Occipital lobe (tissue), 2 donors: ENCODE measurements around the gene MYOZ2.

GRCh38 chr4:113032134-113032646 lies 17.3 kb upstream of the ANK2 start:
- RAMPAGE, long total RNA: no peak

DNA sequence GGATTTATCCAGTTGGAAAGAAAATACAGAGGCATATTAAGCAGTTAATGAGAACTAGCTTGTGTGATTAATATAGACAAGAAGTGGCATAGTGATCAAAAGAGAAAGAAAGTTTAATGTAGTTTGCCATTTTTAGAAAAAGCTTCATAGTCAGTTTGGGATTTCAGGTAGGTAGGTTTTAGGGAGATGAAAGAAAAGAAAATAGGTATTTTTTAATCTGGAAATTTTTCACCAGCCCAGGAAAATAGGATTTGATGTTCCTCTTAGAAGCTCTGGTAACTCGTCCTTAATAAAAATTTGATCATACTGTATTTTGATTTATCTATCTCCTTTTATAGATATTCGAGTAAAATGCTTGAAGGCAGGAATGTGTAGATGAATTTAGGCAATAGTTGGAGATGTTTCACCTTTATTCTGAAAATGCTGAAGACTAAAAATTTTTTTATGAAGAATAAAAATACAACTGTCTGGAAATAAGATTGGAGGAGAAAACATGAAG lies 14.2 kb upstream of the ANK2 start:
- RAMPAGE, long total RNA: no peak

- RAMPAGE, long total RNA: no peak
Observed at GRCh38 chr4:113332852-113333282, 283.4 kb downstream of the ANK2 start.

GRCh38 chr4:113452323-113453225 lies 309.0 kb downstream of the CAMK2D start:
- RAMPAGE, long total RNA: no peak

DNA sequence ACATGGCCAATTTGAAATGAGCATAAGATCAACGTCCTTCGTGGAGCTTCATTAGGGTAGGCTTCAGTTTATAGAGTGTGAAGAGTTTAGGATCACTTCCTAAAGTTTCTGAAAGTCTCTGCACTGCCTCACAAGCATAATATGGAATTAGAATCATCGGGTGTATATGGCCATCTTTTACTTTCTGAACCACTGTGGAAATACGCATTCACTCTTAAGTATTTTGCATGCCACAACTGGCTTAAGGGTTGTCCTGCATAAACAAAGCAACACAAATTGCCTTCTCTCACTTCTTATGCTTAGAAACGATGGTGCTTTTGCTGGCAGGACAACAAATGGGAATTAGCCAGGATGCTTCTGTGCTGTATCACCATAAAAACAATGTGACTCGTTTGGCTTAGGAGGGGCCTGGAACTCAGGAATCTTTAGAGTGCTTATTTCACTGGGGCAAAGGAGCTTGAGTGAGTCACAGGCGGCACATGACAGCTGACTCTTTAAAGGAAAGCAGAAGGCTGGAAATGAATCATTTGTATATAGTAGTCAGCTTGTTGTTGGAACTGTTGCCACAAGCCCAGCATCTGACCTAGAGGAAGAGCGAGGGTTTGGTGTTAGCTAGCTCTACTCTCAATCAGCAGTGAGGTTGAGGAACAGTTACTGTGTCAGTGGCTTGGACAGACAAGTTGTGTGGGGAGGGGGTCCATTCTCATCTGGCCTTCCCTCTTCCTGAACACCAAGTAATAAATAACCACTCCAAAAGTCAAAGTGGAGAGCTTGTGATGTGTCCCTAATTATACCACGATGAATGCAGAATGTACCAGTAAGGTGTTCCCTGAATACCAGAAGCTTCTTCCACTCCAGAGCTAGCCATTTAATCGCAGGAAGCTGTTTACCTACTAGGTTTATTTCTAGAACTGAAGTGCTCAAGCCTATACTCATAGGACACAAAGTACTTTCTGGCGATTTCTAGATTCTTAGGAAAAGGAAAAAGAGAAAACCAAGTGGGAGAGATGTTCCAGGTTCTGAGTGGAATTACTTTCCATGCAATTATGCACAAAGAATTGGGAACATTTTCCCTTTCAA lies 293.2 kb downstream of the CAMK2D start:
- RAMPAGE, long total RNA: no peak

DNA sequence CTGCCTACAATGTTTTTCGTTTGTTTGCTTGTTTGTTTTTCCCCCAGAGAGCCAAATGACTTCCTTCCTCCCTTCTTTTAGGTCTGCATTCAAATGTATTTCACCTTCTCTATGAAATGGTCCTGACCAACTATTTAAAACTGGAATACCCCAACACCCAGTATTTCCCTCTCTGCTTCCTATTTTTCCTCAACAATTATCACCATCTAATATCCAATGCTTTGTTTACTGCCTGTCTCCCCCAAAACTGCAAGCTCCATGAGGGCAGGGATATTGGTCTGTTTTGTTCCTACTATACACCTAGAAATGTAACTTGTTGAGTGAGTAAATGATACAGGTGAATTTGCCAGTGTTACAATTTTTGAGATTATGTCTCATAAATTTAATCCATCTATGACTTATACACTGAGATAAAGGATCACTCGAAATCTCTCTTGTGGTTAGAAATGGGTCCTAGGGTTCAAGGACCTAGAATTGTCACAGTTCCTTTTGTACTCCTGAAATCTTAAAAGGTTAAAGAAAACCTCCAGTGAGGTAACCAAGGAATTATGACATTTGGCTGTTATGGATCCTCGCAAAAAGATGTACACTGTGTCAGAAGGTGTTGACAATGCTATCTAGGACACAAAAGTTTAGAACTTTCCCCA lies 103.0 kb downstream of the CAMK2D start:
- RAMPAGE, long total RNA: no peak

GRCh38 chr4:117375302-117375702 lies 289.9 kb upstream of the TRAM1L1 start:
- RAMPAGE, long total RNA: no peak

DNA sequence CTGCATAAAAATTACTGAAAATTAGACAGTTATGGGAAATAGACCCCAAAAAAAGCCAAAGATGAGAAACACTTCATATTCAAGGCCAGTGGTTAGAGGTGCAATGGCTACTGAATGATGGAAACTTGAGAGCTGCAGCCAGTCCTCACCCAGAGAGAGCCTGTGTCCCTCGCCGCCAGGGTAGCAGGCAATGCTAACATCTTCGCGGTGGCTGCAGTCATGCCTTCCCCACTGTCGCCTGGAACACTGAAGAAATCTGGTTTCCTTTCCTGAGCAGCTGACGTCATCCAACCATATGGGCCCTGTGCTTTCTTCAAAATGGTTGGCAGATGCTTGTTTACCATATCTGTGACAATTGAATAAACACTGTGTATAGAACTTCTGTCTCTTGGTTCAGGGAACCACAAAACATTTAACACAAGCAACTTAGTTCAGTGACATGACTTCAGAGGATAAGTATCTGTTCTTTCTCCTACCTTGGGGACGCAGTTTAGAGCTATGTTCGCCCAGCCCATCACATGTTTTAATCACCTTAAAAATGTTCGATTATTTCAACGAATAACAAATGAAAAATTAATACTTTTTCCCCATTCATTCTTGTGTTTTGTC lies 39.6 kb downstream of the PRSS12 start:
- RAMPAGE, long total RNA: no peak

GRCh38 chr4:118850202-118851244 lies 14.6 kb upstream of the SEC24D start:
- RAMPAGE, long total RNA: no peak

DNA sequence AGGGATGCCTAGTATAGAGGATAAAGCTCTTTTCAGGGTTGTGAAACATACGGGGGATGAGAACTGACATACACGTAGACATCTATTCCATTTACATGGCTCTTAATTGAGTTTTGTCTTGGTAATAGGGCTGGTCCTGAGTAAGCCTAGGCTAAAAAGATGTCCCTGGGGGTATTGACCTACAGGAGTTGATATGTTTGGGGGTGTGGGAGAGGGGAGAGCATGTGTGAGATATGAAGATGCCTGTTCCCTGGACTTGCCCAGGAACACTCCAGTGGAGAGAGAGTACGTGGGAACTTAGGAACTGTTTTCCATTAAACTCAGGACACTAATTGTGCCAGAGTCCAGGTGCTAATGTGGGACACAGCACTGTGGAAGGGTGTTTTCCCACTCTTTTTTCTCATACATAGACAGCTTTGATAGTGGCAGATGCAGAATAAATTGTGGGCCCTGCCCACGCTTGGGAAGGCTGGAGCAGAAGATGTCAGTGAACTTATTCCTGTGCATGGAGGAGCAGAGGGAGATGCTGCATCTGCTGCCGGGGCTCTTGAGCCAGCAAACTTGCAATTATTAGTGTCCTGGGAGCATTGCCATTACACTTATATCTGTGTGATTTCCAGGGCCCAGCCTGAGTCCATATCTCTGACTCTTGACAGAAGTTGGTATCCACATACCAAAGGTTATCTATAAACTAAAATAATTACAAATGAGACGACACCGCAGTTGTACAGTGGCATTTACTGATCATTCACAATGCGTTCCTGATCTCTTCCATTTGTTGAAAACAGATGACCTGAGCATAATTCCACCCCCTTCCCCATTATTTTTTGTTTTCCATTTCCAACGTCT lies 20.8 kb downstream of the SYNPO2 start:
- RAMPAGE, long total RNA: no peak

DNA sequence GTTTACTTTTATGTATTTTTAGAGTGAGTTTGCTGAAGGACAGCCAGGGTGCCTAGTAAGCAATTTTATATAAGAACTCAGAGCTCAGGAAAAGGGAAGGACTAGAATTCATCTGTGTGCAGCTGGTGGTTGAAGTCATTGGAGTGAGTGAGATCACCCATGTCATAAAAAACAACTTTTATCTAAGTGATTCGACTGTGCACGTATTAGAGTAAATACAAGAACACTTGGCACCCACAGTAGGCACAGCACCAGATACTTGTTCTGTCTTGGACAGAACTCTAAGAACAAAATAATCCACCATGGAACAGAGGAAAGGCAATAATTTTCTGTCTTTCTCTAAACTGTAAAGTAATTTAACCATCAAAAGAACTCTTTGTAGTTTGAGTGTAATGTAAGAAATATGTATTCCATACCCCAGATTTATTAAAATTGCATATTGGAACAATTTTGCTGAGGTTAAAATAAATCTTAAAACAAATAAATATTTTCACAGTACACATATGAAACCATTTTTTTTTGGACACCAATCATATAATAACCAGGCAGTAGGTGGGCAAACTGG lies 31.7 kb downstream of the SYNPO2 start:
- RAMPAGE, long total RNA: no peak

- RAMPAGE, long total RNA: no peak
Observed at GRCh38 chr4:118969417-118969768, 80.7 kb downstream of the SYNPO2 start.

DNA sequence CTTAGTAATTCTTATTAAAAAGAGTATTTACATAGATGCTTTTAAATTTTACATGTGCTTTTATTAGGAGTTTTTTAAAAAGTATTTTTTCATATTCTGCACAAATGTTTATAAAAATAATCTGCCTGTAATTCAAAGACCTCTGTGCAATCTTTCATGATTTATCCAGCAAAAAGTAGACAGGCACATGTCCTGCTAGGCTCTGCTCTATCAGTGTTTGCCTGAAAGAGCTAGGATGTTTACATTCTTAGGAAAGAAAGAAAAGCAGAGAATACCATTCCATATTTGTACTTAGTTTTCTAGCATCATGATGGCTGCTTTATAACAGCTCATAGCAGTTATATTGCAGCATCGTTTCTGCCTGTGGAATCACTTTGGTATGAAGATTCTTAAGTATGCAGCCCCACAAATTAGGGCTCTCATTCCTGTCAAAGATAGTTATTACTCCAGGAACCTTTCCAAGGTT lies 119.1 kb upstream of the MYOZ2 start:
- RAMPAGE, long total RNA: no peak

DNA sequence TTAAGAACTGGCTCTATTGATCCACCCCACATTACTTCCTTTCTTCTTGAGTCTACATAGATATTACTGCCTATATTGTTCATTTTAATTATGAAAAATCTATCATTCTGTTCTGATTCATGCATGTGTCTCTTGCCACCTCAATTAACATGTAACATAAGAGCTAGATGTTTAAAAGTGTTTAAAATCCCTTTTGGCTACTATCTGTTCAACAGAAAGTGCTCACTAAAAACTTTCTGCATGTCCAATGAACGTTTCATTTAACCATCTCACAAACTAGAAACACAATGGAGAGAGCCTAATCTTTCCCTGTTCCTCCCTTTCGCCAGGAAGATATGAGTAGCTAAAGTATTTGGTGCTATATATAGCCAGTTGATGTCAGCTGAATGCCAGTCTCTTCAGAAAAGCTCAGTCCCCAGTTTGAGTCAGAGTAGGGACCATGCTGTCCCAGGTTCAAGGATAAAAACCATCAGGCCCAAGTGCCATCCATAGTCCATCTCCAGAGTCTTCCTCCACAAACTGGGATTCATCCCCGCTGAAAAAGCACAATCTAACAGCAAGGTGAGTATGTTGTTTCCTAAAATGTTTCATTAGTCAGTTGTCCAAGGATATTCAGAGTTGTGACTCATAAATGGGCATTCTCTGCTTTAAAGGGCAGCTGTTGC lies at the start of gene MYOZ2:
Gene MYOZ2 (plus strand): TSS at position 411 of the 665 bp plus-strand sequence.
- RAMPAGE, long total RNA: no peak

- RAMPAGE, long total RNA: no peak
Observed at GRCh38 chr4:119209059-119209421, 3.5 kb upstream of the USP53 start.

- RAMPAGE, long total RNA: no peak
Observed at GRCh38 chr4:119210669-119211065, 1.8 kb upstream of the USP53 start.

DNA sequence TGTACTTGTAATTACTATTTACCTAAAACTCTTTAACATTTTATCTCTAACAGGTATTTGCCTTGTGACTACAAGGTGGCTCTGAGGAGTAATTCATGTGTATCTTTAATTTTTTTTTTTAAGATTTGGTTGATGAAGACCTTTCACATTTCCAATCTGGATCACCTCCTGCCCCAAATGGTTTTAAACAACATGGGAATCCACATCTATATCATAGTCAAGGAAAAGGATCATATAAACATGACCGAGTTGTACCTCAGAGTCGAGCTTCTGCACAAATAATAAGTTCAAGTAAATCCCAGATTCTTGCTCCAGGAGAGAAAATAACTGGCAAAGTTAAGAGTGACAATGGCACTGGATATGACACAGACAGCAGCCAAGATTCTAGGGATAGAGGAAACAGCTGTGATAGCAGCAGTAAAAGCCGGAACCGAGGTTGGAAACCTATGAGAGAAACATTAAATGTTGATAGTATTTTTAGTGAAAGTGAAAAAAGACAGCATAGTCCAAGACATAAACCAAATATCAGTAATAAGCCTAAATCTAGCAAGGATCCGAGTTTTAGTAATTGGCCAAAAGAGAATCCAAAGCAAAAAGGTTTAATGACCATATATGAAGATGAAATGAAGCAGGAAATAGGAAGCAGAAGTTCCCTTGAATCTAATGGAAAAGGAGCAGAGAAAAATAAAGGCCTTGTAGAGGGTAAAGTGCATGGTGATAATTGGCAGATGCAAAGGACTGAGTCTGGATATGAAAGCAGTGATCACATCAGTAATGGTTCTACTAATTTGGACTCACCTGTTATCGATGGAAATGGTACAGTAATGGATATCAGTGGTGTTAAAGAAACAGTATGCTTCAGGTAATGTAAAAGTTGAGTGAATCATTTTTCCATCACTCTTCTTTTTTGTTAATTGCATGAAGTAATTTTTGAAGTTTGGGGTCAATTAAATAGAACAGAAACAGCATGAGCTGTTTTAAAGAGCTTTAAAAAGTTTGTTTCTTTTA lies 29.0 kb downstream of the C4orf3 start:
- RAMPAGE, long total RNA: no peak

- RAMPAGE, long total RNA: no peak
Observed at GRCh38 chr4:119284660-119285346, 15.6 kb downstream of the C4orf3 start.

DNA sequence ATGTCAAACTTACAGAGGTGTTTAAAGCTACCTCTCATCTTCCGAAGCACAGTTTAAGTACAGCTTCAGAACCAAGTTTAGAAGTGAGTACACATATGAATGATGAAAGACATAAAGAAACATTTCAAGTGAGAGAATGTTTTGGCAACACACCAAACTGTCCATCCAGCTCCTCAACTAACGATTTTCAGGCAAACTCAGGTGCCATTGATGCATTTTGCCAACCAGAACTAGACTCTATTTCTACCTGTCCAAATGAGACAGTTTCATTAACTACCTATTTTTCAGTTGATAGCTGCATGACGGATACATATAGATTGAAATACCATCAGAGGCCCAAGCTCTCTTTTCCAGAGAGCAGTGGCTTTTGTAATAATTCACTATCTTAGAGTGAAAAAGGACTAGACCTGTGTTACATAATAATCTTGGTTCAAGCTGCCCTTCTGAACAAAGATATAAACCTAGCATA lies 7.6 kb downstream of the C4orf3 start:
- RAMPAGE, long total RNA: no peak

DNA sequence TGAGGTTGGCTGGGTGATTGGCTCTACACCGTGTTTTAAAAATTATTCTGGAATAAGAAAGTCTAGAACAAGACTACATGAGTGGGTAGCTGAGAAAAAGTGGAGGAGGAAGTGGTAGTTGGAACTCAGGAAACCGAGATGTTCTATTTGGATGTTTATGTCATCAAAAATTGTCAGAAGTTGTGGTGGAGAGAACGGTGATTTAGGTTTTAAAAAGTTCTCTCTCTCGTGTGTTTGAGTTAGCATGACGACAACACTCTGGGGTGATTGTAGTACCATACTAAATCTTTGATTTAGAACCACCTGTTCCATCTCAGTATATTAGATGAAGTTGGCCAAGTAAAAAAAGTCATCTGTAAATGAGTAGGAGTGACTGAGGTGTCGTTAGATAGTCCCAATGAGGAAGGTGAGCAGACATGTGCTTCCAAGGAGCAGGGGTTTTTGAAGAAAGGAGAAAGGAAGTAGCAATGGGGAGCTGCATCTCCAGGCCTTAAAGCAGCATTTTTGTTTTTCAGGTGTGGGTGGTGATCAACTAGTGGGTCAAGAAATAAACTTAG lies 41.5 kb upstream of the FABP2 start:
- RAMPAGE, long total RNA: no peak